ENCODE measurements around a stretch of chr15.

DNA sequence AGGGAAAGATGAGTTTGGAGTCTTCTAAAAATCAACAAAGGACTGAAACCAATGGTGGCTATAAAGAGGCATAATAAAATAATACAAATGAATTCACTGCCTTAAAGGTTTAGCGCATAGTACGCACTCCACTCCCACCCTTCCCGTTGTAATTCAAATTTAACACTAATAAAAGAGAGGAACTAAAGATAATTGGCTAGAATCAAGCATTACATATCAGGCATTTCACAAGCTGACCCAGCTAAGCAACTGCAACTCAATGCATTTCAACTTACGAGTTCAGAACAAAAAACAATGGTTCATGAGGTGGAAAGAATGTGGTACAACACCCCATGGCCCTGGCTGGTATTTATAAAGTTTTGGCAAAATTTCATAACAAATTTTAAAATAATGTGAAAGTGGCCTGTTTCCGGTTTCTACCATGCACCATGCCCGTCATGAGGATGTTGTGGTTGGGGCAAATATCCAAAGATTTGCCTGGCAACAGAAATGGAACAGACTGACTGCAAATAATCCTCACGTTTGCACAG, 455.4 kb upstream of the NR2F2 start:
- PRO-cap: no peak
CAGE:
- cytosol, long polyA plus RNA: no peak
- long polyA plus RNA: no peak
- nucleus, long polyA plus RNA: no peak

- PRO-cap: no peak
CAGE:
- cytosol, long polyA plus RNA: no peak
- long polyA plus RNA: no peak
- nucleus, long polyA plus RNA: no peak
These were observed 89.1 kb upstream of the NR2F2 start for GRCh38 chr15:96241429-96241825.

GRCh38 chr15:96273535-96274192, 56.8 kb upstream of the NR2F2 start:
- PRO-cap: no peak
CAGE:
- cytosol, long polyA plus RNA: no peak
- long polyA plus RNA: no peak
- nucleus, long polyA plus RNA: no peak

DNA sequence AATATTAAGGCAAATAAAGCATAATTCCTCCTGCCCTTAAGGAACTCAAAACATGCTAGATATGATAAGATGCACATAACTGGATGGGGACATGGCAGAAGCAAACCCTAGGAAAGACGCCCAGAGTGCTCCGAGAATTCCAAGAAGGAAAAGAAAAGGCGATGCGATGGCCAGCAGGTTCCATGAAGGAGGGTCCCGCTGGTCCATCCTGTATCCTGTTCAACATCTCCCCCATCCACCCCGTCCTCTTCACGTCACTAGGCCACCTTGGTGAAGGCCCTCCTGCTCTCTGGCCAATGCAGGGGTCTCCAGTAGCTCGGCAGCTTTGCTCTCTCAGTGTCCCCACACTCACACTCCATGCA, 53.2 kb upstream of the NR2F2 start:
- PRO-cap: unidirectional peak, plus-strand start at position 131 of the sequence
CAGE:
- cytosol, long polyA plus RNA: no peak
- long polyA plus RNA: no peak
- nucleus, long polyA plus RNA: no peak

DNA sequence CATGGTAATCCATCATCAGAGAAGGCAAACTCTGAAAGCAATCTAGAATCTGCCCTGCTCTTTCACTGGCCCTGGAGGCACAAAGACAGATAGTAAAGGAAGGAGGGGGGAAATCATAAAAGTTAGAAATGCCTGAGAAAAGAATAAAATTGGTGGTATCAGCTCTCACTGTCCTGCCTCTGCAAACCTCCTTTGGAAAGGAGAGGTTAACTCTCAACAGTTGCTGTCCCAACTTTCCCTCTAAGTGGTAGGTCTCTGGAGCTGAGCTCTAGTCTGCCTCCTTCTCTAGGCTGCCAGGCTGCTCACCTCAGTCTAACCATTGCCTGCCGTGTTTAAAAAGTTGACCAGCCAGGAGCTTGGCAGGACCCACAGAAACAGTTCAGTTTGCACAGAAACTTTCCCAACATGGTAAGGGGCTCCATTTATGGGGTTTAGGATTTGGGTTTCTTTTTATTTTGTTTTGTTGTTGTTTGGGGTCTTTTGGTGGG, 13.3 kb upstream of the NR2F2 start:
- PRO-cap: no peak
CAGE:
- cytosol, long polyA plus RNA: no peak
- long polyA plus RNA: no peak
- nucleus, long polyA plus RNA: no peak

DNA sequence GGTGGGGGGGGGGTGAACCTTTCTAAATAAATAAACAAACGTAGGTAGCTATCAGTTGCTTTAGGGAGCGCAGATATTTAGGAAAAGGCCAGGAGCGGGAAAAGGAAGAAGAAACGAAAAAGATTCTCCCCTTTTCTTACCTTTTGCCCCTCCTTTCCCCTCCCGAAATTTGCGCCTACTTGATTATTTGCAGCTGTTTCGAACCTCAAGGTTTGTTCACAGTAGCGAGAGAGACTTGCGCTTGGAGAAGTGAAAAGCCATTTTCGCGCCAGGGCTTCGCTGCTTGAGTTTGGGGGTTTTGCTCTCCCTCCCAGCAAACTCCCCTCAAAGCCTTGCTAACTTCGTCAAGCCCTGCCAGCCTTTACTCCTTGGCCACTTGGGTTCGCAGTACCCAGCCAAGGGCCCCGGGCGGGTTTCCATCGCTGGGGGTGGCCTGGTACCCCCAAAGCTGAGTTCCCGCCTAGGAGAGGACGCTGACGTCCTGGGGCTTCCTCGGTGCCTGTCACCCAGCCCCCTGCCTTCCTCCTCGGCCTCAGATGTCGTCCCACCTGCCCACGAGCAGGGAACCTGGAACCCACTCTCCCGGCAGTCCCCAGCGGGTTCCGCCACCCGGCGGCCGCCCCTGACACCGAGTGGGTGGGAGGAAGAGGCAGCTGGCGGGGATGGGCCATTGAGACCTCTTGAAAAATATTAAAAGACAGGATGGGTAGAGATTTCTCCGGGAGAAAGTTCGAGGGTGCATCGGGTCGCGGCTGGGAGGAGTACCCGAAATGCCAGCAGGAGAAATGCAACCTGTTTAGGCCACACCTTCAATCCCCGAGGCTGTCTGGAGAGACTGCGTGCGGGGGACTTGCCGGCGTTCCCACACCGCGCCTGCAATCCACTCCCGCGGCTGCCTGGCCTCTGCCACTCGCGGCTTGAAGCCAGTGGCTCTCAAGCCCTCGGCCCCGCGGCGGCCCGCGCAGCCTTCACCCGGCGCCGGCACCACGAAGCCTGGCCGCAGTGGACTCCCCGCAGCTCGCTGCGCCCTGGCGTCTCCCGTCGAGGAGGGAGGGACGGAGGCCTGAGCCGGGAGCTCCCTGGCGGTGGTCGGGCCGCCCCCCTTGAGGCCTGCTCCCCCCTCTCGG, 8.9 kb upstream of the NR2F2 start:
- PRO-cap: no peak
CAGE:
- cytosol, long polyA plus RNA: no peak
- long polyA plus RNA: no peak
- nucleus, long polyA plus RNA: no peak

DNA sequence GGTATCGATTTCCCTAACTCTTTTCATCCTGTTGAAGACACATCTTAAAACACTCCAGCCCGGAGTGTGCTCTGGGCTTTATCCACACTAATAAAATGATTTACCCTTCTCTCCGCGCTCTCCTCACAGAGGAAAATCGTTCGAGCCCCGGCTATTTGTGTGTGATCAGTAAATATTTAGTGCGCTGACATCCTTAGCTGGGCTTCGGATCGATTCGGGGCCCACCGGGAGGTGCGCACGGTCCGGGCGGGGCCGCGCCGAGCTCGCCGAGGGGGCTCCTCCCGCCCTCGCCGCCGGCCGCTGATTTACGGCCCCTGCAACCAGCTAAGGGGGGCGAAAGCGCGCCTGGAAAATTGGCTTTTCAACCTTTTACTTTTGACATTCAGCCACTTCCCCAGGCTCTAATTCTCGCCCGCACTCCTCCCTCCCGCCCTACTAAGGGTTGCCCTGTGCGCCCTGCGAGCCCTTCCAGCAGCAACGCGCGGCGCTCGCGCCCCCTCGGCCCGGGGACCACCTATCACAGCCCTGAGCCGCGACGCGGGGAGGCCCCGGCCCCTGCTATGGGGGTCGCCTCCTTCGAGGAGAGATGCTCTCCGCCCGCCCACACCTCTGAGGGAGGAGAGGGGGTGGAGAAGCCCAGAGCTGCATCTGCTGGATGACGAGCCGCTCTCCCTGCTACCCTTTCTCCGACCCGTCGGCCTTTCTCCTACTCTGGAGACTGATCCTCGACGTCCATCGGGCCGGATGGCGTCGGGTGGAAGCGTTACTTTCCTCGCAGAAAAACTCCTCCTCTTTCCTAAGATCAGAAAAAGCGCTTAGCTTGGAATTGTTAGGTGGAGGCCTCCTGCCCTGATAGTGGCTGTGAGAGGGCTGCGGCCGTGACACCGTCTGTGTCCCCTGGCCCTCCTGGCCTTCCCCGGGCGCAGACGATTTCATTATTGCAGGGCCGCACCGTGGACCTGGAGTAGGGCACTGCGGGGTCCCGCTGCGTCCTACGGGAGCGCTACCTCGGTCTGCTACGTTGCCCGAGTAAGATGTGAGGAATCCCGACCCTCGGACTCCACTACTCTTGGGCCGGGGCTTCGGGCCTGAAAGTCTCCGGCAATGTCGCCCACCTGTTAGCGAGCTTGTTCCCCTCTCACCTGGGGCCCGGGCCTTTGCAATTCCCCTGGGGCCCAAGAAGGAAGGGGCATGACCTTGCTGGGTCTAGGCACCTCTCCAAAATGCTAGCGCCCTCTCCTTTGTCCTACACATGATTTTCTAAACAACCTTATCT, 7.6 kb upstream of the NR2F2 start:
- PRO-cap: no peak
CAGE:
- cytosol, long polyA plus RNA: no peak
- long polyA plus RNA: no peak
- nucleus, long polyA plus RNA: no peak

GRCh38 chr15:96329349-96329832, 1.1 kb upstream of the NR2F2 start:
- PRO-cap: no peak
CAGE:
- cytosol, long polyA plus RNA: no peak
- long polyA plus RNA: no peak
- nucleus, long polyA plus RNA: no peak

- PRO-cap: no peak
CAGE:
- cytosol, long polyA plus RNA: no peak
- long polyA plus RNA: no peak
- nucleus, long polyA plus RNA: no peak
These were observed 840 bp downstream of the NR2F2 start for GRCh38 chr15:96331191-96331888.

- PRO-cap: no peak
CAGE:
- cytosol, long polyA plus RNA: no peak
- long polyA plus RNA: no peak
- nucleus, long polyA plus RNA: no peak
These were observed 8.2 kb downstream of the NR2F2 start for GRCh38 chr15:96338724-96339139.

DNA sequence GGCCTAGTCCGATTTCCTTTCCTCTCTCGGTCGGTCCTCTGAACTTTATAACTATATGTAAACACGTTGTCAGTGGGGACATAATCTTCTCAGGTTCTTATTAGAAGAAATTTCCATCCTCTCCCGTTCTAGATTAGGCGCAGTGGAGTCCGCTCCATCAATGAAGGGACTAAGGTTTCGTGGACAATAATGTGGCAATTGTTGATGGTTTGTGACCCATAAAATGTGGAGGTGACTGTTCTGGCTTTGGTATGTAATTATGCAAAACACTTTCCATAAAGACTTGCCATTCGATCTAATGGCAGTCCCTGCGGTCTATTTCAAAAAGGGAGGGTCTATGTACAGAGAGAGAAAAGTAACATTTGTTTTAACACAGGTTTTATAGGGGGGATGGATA, 31.9 kb downstream of the NR2F2 start:
- PRO-cap: no peak
CAGE:
- cytosol, long polyA plus RNA: no peak
- long polyA plus RNA: no peak
- nucleus, long polyA plus RNA: no peak

- PRO-cap: no peak
CAGE:
- cytosol, long polyA plus RNA: no peak
- long polyA plus RNA: no peak
- nucleus, long polyA plus RNA: no peak
These were observed 10.0 kb downstream of the ARRDC4 start for GRCh38 chr15:97970473-97970993.

- PRO-cap: no peak
CAGE:
- cytosol, long polyA plus RNA: no peak
- long polyA plus RNA: no peak
- nucleus, long polyA plus RNA: no peak
These were observed 99.7 kb upstream of the IGF1R start for GRCh38 chr15:98548621-98549061.

GRCh38 chr15:98667226-98667993, 19.1 kb downstream of the IGF1R start:
- PRO-cap: no peak
CAGE:
- cytosol, long polyA plus RNA: no peak
- long polyA plus RNA: no peak
- nucleus, long polyA plus RNA: no peak

- PRO-cap: no peak
CAGE:
- cytosol, long polyA plus RNA: no peak
- long polyA plus RNA: no peak
- nucleus, long polyA plus RNA: start-site peak on the plus strand at chr15:98683478-98683567, 15 and 14 reads in 2 replicates
These were observed 34.9 kb downstream of the IGF1R start for GRCh38 chr15:98683065-98683867.

DNA sequence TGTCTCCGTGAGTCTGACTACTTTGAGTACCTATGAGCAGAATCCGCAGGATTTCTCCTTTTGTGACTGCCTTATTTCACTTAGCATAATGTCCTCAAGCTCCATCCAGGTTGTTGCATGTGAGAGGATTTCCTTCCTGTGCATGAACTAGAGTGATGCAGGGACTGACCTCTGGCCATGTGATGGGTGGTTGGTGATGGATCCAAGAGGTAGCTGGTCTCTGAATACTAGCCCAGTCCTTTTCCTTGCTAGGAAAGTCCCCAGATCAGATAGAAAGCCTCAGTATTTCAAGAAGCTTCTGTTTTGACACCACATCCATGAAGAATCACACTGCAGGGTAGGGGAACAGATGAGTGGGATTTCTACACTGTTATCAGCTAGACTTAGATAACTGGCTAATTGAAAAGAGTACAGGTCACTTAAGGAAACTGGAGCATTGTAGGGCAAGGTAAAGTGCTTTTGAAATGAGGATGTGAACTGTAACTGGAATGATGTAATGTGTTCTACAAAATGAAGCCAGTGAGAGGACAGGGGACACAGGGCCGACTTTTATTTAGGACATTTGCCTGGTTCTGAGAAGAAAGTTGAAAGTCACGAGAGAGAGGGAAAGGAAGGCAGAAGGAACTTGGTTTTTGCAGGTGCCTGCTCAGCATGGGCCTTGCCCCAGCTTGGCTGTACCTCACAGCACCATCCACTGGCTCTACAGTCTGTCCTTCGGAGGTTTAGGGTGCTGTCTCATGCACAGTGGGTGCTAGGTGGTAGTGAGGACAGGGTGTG, 50.3 kb downstream of the IGF1R start:
- PRO-cap: no peak
CAGE:
- cytosol, long polyA plus RNA: no peak
- long polyA plus RNA: no peak
- nucleus, long polyA plus RNA: no peak

DNA sequence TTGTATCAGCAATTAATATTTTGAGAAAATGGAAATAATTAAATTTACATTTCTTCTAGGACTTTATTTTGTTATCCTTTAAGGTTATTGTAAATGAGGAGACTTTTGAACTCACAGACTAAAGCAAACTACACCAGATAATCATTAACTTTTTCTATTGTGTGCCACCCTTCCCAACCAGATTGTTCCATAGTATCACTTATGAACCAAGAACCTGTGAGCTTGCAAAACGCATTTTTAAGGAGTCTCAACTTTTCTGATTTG, 75.6 kb downstream of the IGF1R start:
- PRO-cap: no peak
CAGE:
- cytosol, long polyA plus RNA: no peak
- long polyA plus RNA: no peak
- nucleus, long polyA plus RNA: no peak

- PRO-cap: no peak
CAGE:
- cytosol, long polyA plus RNA: no peak
- long polyA plus RNA: no peak
- nucleus, long polyA plus RNA: no peak
These were observed 112.6 kb downstream of the IGF1R start for GRCh38 chr15:98760898-98761293.

- PRO-cap: no peak
CAGE:
- cytosol, long polyA plus RNA: no peak
- long polyA plus RNA: no peak
- nucleus, long polyA plus RNA: no peak
These were observed 128.4 kb downstream of the IGF1R start for GRCh38 chr15:98776662-98777231.

GRCh38 chr15:98778919-98779345, 130.6 kb downstream of the IGF1R start:
- PRO-cap: no peak
CAGE:
- cytosol, long polyA plus RNA: no peak
- long polyA plus RNA: no peak
- nucleus, long polyA plus RNA: no peak

Data from A549 (cell line).